Iris pigment epithelial cell (primary cell): Measurements from ENCODE around the gene SSPN.

- RRBS: no CpG with 5 or more reads among the region's 24 CpGs
Measured at GRCh38 chr12:21773086-21773819, 1.3 kb downstream of the KCNJ8 start.

DNA sequence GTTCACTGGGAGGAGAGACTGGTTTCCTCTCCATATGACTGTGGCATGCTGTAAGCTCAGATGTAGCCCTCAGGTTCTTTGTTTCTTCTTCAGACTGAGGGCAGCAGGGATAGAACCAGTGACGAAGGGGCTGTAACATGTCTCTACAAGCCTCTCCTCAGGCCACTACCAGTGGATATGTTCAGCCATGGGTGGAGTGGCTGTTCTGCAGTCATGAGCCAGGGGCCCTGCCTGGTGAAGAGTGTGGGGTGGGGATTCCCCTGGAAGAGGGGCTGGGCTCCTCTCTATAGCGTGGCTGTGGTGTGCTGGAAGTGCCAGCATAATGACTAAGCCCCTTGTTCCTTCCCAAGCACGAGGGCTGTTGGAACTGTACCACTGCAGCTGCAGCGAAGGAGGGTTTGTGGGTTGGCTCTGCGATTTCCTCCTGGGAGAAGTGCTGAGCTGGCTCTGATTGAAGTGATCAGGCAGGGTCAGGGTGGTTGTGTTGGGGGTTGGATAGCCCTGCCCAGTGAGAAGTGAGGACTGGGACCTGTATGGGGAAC, 55.8 kb downstream of the CMAS start:
- RRBS: no CpG with 5 or more reads among the region's 5 CpGs

GRCh38 chr12:22164065-22164693, 118.2 kb downstream of the CMAS start:
- RRBS: no CpG with 5 or more reads among the region's 6 CpGs

- RRBS: no CpG with 5 or more reads among the region's 4 CpGs
Measured at GRCh38 chr12:22424176-22424375, 89.6 kb upstream of the ST8SIA1 start.

DNA sequence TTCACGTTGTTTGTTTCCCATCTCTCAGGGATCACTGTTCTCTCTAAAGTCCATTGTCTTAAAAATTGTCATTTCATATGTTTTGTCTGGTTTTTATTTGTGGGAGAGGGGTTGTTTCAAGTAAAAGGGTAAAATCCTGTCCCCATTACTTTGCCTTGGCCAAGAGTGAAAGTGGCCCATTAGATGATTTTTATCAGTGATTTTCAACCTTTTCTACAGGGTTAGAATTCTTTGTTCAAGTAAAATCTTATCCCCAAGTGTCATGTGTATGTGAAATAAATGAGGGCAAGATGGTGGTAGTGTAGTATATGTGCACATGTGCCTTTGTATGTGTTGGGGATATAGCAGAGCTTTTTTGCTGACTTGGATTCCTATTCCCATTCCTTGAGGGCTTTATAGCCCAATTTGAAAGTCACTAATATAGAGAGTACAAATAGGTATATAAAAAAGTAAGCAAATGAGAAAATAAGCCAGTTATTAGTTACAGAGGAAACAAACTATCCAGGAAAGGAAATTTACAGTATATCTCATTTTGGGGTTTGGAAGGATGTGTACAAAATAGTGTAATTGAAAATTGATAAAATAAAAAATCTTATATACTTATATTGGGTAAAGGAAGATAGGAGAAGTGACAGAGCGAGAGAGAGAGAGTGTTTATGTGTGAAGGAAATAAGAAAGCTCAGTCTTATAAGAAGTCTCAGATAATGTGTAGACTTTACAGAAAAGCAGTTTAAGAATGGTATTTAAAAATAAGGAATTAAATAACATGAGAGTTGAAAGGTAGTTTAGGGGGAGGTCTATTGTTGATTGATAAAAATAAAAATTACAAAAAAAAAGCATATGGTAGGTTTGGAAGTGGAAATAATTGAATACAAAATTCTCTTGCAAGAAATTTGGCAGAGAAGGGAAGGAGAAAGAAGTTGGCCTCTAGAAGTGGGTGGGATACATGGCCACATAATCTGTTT, 12.5 kb downstream of the ETNK1 start:
- RRBS: no CpG with 5 or more reads among the region's 2 CpGs

DNA sequence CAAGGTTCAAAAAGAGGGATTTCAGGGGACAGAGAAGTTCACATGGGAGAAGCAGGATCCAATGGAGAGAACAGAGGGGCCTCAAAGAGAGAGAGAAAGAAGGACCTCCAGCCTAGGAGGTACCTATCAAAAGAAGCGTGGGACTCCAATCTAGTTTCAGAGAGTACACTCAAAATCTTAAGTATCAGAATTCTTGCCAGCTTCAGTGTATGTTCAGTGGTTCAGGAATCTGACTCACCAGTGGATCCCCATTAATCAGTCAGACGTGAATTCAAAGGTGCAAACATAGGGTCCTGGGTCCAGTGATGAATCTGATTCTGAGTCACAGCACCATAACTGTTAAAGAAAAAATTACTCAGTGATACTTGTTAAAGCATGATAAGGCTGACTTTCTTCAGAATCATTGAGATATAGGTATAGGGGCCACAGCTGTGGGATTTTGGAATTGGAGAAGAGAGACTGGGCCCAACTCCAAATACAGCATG, 33.2 kb downstream of the ETNK1 start:
- RRBS: no CpG with 5 or more reads among the region's 2 CpGs

- RRBS: no CpG with 5 or more reads among the region's 7 CpGs
Measured at GRCh38 chr12:23906399-23906816, 43.1 kb downstream of the SOX5 start.

- RRBS: no CpG with 5 or more reads among the region's 3 CpGs
Measured at GRCh38 chr12:24378308-24378758, 428.9 kb upstream of the SOX5 start.

- RRBS: no CpG with 5 or more reads among the region's 1 CpG
Measured at GRCh38 chr12:24812805-24813549, 135.9 kb downstream of the BCAT1 start.

DNA sequence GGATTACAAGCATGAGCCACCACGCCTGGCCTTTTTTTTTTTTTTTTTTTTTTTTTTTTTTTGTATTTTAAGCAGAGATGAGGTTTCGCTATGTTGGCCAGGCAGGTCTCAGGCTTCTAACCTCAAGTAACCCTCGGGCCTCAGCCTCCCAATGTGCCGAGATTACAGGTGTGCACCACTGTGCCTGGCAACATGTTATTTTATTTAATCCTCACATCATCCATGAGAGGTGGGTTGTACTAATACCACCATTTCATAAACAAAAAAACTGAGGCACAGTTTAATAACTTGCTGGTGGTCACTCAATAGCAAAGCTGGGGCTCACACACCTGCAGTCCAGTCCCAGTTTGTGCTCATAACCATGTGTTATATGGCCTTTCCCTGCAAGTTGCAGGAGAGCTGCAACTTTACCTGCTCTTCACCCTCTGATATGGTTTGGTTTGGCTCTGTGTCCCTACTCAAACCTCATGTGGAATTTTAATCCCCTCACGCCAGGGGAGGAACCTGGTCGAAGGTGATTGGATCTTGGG, 15.8 kb downstream of the BCAT1 start:
- RRBS: no CpG with 5 or more reads among the region's 6 CpGs

GRCh38 chr12:25020560-25021280, 31.8 kb upstream of the IRAG2 start:
- RRBS: no CpG with 5 or more reads among the region's 7 CpGs

GRCh38 chr12:25051455-25052160, 898 bp upstream of the IRAG2 start:
- RRBS: no CpG with 5 or more reads among the region's 6 CpGs

DNA sequence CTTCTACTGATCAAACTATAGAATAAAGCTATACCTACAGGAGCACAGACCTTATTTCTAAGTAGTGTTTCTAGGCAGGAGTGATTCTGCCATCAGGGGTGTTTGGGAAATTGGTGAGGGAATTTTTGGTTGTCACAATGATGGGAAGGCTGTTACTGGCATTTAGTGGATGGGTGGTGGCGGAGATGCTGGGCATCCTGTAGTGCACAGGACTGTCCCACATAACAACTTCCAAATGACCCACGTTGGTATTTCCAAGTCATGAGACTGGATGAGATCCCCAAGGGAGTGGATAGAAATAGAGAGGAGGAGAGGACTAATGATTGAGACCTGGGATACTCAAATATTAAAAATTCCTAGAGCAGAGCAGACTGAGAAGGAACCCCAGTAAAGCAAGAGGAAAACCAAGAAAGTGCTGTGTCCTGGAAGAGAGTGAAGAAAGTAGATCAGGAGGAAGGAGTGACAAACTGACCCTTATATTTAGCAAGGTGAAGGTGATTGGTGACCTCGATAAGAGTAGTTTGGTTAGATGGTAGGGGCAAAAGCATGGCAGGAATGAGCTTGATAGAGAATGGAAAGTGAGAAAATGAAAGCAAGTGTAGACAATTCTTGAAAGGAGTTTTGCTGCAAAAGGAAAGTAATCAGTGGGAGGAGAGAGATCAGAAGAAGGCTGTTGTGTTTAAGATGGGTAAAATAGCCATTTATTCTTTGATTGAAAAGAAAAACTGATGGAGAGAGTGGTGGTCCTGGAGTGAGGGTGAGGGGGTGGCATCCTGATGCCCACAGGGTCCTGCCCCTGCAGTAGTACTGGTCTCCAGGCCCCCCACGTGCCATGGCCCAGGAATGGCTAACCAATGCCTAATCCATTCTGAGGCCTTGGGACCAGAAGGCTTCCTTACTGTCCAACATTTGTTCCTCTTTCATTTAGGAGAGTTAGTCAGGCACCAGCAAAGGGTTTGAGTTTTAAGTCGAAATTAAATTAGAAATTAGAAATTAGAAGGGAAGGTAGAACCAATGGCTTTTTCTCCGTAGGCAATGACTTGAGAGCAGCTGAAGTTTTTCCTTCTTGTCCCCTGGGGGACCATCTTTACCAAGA, 51.1 kb downstream of the RASSF8 start:
- RRBS: no CpG with 5 or more reads among the region's 6 CpGs

DNA sequence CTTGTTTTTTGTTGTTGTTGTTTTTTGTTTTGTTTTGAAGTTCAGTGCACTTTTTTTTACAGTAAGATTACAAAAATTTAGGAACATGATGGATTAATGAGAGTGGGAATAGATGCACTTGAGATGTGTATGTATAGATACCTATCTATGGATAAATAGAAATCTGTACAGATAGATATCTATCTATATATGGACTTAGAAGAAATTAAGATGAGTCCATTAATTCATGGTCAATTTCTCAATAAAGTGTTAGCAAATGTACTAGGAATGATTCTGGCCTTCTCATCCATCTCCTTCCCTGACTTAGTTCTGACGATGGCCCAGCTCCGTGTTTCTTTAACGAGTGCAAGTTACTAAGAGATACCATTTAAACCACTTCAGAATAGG, 3.8 kb downstream of the BHLHE41 start:
- RRBS: no CpG with 5 or more reads among the region's 3 CpGs

- RRBS: under 1% methylated on average over 34 of the region's 54 CpGs
Measured at GRCh38 chr12:26126307-26126934, 1.6 kb upstream of the BHLHE41 start.

DNA sequence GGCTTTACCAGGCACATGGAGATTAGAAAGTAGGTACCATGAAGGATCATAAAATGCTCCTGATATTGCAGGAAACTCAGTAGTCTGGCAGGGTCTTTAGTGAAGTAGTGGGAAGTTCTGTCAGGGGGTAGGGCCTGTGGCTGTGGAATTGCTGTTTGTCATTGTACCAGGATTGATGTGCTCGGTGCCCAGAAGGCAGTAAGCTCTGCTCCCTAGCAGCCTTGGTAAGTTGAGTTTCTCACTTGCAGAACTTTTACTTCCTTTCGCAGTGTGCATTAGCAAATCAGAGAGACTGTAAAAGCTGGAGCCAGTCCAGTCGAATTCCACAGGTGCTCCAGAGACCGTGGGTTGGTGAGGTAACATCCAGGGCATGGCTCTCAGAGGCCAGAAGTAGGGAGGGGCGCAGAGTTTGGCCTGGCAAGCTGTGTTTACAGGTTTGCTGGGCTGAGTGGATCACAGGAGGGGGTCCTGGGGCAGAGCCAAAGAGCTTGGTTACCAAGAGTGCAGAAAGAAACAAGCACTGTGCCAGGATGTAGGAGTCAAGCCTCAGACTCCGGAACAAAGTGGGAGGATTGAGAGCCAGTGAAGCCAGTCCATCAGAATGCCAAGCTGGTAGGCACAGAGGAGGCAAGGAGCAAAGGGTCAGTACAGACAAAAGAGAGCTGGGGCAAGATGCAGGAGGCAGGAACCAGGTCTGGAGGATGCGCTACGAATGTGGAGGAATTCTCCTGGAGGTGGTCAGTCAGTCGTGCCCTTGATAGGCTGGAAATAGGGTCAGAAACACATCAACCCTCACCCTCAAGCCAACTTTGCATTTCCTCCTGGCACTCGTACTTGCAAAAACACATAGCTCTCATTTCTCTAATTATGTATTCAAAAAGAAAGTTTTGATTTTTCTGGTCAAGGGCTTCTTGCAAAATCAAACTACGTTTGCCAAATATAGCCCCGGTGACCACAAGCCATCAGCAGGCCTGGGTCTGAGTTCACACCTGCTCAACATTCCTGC, 10.3 kb upstream of the BHLHE41 start:
- RRBS: no CpG with 5 or more reads among the region's 12 CpGs

GRCh38 chr12:26195246-26196312, at the start of gene SSPN:
TSS of gene SSPN (plus strand) at chr12:26195573.
- RRBS: under 1% methylated on average over 15 of the region's 81 CpGs

- RRBS: no CpG with 5 or more reads among the region's 1 CpG
Measured at GRCh38 chr12:26268761-26269260, 73.4 kb downstream of the SSPN start.

DNA sequence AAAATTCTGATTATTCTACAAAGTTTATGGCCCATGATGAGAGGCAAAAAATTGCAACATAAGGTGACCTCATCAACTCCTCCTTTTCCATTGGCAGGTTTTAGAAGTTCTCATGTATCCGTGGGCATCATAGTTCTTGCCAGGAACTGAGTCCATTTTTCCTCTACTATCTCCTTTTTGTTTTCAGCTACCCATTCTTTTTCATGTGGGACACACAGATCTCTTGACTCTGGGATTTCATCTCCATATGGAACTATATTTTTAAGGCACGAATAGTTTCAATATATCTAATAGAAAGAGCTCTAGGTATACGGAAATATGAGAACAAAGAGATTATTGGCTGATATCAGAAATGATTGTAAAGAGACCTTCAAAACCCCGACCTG, 94.6 kb downstream of the SSPN start:
- RRBS: no CpG with 5 or more reads among the region's 4 CpGs